AG09309 (cell line): ENCODE results near the genes CST8 and CST5.

DNA sequence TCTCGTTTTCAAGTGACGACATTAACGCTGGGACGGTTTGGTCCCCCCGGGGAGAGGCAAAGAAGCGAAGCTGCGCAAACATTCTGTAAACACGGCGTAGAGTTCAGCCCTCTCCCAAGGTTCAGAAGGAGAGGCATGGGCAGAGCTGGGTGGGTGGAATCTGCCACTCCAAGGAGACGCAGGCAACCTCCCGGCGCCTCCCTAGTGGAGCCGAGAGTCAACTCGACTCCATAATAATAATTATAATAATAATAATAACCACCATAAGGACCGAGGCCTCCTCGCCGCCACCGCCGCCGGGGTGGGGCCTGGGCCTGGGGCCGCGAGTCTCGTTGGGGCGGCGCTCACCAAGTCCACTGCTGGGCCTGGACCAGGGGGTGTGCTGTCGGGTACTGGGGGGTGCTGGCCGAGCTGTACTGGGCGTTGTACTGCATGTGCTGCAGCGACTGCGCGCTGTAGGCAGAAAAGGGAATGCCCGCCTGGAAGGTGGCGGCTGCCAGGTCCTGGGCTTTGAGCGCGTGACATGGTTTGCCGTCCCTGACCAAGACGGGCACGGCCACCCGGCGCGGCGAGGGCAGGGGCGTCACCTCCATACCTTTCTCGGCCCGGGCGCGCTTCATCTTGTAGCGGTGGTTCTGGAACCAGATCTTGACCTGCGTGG, 2.2 kb downstream of the NKX2-2 start:
- RRBS = 17% methylated on average over 13 of the region's 49 CpGs

- RRBS = no CpG with 5 or more reads among the region's 22 CpGs
These were observed 43.5 kb upstream of the NKX2-2 start for GRCh38 chr20:21557117-21557993.

GRCh38 chr20:21564225-21564838, 50.5 kb upstream of the NKX2-2 start:
- RRBS = no CpG with 5 or more reads among the region's 18 CpGs

GRCh38 chr20:22465381-22466191, 118.8 kb downstream of the FOXA2 start:
- RRBS = no CpG with 5 or more reads among the region's 5 CpGs

DNA sequence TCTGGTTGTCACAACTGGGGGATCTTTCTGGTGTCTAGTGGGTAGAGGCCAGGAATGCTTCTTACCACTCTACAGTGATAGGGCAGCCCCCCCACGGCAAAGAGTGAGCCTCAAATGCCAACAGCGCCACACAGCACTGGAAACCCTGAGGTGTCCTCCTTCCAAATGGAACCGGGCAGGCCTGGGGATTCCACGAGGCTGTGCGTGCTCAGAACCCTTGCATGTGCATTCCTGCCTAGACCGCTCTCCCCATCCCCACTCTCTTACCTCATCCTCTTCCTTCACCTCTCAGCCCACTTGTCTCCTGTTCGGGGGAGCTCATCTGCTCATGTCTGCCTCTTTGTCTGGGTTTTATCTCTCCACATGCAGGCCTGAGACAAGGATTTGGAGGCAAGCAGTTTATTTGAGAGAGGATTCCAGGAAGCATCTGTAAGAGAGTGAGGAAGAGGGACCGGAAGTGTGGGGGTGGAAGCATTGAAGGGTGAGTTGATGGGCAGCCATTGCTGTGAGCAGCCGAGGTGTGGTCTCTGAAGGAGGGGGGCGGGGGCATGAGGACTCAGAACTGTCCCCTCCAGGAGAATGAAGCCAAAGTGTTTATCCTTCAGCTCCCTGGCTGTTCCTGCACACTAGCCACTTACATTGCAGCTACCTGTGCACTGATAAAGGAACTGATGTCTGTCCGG, 100.2 kb upstream of the FOXA2 start:
- RRBS = no CpG with 5 or more reads among the region's 11 CpGs

- RRBS = no CpG with 5 or more reads among the region's 35 CpGs
These were observed 567 bp upstream of the THBD start for GRCh38 chr20:23049941-23050537.

- RRBS = no CpG with 5 or more reads among the region's 10 CpGs
These were observed 1.7 kb upstream of the CD93 start for GRCh38 chr20:23087813-23088300.

DNA sequence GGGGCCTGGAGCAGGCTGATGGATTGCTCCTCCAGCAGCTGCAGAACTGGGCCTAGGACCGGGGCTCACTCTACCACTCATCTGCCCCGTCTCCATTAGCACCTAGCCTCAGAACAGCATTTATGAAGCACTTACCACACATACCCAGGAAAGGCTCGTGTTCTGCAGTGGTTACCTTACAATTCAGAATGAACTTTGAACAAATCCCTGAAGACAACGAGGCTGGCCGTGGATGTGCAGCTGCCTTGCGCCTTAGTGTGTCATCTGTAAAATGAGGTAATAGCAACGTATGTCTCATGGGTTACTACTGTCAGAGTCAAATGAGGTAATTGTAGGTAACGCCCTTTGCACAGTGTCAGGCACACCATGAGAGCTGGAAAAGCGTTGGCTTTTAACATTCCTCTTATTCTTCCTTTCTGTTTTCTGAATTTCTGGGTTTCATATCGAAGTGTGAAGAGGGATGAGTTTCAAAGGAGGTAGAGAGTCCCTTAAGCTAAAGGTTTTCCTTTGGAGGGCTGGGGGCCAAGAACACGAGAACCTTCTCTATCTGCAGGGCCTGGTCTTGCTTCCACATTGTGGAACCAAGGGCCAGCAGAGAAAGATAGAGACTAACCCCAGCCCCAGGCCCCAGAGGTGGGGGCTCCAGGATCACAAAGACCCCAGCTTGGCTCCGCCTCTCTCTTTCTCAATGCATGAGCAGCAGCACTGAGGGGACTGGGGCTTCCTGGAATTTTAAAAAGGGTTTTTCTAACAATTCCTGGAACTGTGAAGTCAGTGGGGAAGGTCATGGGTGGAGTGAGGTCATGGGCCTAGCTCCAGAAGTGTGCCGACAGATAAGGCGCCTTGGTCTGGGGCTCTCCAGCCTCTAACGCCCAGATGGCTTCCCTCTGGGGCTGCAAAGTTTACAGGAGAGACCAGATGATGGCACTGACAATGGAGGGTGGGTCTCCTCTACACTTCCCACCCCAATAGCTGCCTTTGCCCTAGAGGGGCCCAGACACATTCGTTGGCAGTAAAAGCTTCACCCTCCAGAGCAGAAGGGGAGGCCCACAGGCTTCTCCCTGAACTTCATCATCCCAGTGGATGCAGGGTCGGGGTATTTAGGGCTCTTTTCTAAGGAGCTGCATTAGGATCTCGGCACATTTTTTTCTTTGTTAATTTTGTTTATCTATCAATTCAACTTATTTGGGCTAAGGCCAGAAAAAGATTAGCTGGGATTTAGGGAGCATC, 46.7 kb upstream of the CD93 start:
- RRBS = 100% methylated on average over 1 of the region's 18 CpGs

DNA sequence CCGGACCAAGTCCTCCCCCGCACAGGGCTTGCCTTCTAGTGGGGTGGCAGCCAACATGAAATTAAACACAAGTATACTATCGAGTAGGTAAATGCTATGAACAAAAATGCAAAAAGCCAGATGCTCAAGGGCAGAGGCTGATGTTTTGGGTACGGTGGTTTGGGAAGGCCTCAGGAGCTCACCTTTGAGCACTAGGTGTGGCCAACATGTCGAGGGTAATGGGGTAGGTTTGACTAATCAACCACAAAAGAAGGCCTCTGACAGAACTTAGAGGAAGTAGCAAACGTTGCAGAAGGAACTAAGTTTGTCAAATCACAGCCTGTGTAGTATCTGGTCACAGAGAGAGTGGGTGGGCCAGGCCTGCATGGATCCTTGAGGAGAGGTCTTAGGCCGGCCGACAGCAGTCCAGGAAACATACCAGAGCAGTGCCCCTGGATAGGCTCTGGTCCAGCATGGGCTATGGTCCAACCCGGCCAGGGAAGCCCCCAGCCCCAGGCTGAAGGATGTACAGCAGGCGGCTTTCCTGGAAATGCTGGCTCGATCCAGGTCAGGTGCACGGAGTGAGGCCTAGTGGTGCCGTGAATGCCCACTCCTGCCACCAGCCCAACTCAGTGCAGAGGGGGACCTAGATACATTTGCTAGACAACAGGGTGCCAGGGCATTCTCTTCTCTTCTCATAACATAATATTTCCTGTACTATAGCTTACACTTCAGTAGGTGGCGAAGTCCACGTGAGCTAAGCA, 56.2 kb upstream of the CD93 start:
- RRBS = no CpG with 5 or more reads among the region's 15 CpGs

- RRBS = no CpG with 5 or more reads among the region's 9 CpGs
These were observed 94.3 kb upstream of the CD93 start for GRCh38 chr20:23180274-23180901.

GRCh38 chr20:23456237-23457204, 3.8 kb upstream of the CST11 start:
- RRBS = no CpG with 5 or more reads among the region's 11 CpGs

DNA sequence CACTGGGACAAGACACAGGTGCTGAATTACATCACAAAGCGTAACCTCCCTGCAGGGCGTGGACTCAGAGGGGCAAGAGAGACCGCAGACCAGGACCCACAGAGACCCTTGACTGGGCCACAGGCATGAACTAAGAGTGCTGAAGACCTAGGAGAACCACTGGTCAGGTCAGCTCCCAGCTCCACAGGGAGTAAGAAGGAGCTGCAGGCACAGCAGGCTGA, at the start of gene CST8:
TSS of gene CST8 (plus strand) at position 101 of the 221 bp plus-strand sequence.
- RRBS = no CpG with 5 or more reads among the region's 3 CpGs

GRCh38 chr20:23491238-23491444, 224 bp downstream of the CST8 start:
- RRBS = no CpG with 5 or more reads among the region's 2 CpGs

- RRBS = no CpG with 5 or more reads among the region's 15 CpGs
These were observed 1.3 kb downstream of the CST3 start for GRCh38 chr20:23636337-23636985.

DNA sequence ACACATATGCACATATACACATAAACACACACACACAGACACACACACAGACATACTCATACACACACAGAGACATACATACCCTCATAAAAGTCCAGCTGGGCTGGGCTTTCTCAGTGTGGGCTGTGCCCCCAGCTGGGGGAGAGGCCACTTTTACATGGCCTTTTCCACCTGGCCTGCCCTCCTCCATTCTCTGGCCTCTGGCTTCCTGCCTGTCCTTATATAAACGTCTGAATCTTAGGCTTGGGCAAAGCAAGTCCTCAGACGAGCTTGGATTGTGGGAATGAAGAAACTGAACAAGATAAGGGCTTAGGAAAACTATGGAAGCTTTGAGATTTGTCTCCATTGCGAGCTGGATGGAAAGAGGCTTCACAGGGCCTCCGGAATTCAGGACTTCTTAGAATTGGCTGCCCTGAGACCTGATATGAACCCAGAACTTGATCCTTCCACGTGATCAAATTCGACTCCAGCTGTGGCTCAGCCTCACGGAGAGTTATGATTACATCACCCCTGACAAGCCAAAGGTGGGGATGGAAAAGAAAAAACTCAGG, 22.5 kb upstream of the CST3 start:
- RRBS = no CpG with 5 or more reads among the region's 7 CpGs

- RRBS = no CpG with 5 or more reads among the region's 4 CpGs
These were observed at the start of gene CST5 for GRCh38 chr20:23879532-23879847. CST5 (minus strand) TSS chr20:23879748.

DNA sequence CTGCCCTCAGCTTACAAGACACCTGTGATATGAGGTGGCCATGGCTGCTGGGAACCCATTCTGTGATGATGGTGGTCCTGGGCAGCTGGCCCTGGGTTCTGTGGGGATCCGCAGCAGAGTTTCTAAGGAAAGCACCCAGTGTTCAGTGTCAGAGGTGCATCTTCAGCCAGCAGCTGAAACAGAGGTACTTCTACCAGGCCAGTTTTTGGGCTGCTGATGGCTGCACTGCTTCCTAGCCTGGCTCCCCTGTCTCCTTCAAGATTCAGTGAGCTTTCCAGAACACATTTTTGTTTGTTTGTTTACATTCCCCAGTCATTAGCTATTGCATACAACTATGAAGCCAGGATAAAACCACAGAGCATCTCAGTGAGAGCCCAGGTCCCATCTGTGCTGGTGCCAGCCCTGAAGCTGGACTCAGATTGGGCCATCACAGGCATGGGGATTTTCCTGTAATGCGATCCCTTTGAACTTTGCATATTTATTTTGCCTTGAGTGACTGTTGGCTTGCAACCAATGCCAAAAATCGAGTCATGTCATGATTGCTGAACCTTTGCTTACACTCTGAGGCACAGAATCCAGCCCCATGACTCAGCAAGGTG, 46.1 kb upstream of the GGTLC1 start:
- RRBS = no CpG with 5 or more reads among the region's 3 CpGs

DNA sequence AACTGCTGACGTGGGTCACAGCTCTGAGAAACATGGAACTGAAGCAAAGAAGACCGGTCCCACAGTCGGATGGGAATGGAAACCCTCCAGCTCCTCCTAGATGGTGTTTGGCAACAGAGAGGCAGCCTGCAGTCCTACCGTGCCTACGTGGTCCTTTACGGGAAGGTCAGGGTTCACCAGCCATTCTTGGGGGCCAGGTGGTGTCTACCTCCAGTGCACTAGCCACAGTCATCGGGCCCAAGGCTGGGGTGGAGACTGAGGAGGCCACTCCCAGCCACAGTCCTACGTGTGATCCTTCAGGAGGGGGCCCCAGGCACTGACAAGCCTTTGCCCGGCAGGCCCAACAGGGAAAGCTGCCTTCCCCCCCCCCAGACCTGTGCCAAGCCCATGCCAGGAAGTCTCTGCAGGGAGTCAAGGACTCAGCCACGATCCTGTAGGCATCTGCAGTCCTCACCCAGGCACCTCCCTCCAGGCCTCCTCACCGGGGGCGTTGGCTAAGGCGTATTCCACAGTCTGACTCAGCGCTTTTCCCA, 203.1 kb upstream of the CST7 start:
- RRBS = no CpG with 5 or more reads among the region's 14 CpGs

DNA sequence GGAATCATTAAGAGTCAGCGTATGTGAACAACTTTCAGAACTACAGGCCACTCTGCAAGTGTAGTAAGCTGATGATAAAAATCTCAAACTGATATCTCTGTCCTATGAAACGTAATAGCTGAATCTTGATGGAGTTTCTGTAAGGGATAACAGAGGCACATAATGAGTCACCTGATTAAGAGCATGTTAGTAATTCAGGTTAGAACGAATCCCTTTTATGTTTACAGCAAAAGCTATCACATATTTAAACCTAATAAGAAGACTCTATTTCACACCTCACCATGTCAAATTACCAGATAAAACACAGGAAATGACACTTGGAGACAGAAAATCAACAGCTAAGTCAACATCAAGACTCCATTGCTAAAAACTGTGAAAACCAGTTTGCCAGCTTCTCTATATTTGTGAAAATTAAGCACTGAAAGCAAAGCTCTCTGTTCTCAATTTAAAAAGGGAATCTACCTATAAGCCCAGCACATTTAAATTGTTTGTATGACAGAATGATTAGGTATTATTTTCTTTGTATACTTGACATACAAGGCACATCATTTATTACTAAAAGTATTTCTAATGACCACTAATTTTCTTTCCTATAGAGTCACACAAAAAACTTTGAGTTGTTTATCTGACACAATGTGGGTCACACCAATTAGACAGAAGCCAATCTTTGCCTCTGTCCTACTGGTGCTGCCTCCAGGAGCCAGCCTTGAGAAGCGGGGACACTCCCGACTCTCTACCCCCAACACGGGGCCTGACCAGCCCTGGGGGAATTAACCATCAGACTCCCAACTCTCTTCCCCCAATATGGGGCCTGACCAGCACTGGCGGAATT, 12.0 kb downstream of the CST7 start:
- RRBS = no CpG with 5 or more reads among the region's 7 CpGs

- RRBS = no CpG with 5 or more reads among the region's 23 CpGs
These were observed 20.1 kb upstream of the APMAP start for GRCh38 chr20:25012539-25013263.